ENCODE results near the genes GRIK1, KRTAP19-5, KRTAP20-3, KRTAP8-1, TIAM1 and OLIG1.

- PRO-cap, 8 experiments, result no peak in any of the 8 experiments
Measured at GRCh38 chr21:29939085-29940114, at the start of gene GRIK1. GRIK1 (minus strand) TSS chr21:29939996.

GRCh38 chr21:30501993-30502360 is at the start of gene KRTAP19-5:
KRTAP19-5 (minus strand) TSS chr21:30502141.
- PRO-cap, 8 experiments, result no peak in any of the 8 experiments

GRCh38 chr21:30642516-30642947 is at the start of gene KRTAP20-3:
KRTAP20-3 (plus strand) TSS chr21:30642864.
- PRO-cap, 8 experiments, result no peak in any of the 8 experiments

GRCh38 chr21:30813112-30813461 is at the start of gene KRTAP8-1:
KRTAP8-1 (minus strand) TSS chr21:30813274.
- PRO-cap, 8 experiments, result no peak in any of the 8 experiments

GRCh38 chr21:31132915-31133653 is 94.8 kb upstream of the KRTAP19-8 start:
- PRO-cap, 8 experiments, result no peak in any of the 8 experiments

- PRO-cap, 8 experiments, result peak in 2 of 8 experiments; most common plus-strand start chr21:31182320 (in 1); most common minus-strand start chr21:31182093 (in 1)
Measured at GRCh38 chr21:31182043-31182973, 144.0 kb upstream of the KRTAP19-8 start.

- PRO-cap, 8 experiments, result no peak in any of the 8 experiments
Measured at GRCh38 chr21:31185774-31186008, 147.4 kb upstream of the KRTAP19-8 start.

- PRO-cap, 8 experiments, result no peak in any of the 8 experiments
Measured at GRCh38 chr21:31268037-31268422, 76.0 kb downstream of the TIAM1 start.

- PRO-cap, 8 experiments, result peak in 4 of 8 experiments; most common minus-strand start chr21:31344199 (in 3)
Measured at GRCh38 chr21:31343368-31344756, at the start of gene TIAM1. TIAM1 (minus strand) TSS chr21:31344261.

- PRO-cap, 8 experiments, result no peak in any of the 8 experiments
Measured at GRCh38 chr21:31692101-31692772, 32.7 kb downstream of the SOD1 start.

GRCh38 chr21:31974383-31975016 is 101.7 kb downstream of the HUNK start:
- PRO-cap, 8 experiments, result no peak in any of the 8 experiments

- PRO-cap, 8 experiments, result no peak in any of the 8 experiments
Measured at GRCh38 chr21:32359609-32360103, 33.2 kb downstream of the URB1 start.

- PRO-cap, 8 experiments, result no peak in any of the 8 experiments
Measured at GRCh38 chr21:32360552-32361046, 32.2 kb downstream of the URB1 start.

DNA sequence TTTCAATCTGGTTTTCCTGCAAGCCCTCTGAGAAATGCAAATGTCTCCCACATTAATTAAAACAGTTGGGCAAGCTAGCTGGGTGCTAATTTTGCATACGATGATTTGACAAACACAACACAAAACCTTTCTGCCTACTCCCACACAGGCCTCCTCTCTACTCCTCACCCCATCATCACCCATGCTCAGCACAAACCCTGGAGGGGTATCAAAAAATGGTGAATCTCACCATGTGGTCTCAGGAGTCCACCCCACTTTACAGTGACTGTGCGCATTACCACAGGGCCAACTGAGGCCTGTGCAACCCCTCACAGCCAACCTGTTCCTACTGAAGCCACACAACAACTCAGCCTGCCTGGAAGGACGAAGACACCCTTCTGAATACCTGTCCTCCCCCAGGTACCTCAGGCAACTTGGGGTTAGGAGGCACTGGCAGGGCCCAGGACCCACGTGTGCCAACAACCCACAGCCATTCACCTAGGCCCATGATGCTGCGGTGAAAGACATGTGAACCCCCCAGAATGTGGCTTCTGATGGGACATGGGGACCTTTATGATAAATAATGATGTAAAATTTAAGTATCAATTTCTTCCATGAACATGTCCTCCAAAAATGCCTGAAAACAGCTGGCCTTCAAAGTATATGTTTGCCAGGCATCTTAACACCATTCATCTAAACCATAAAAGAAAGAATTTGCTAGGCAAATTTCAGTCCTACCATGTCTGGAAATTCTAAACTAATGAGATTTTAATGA is 27.1 kb downstream of the URB1 start:
- PRO-cap, 8 experiments, result no peak in any of the 8 experiments

DNA sequence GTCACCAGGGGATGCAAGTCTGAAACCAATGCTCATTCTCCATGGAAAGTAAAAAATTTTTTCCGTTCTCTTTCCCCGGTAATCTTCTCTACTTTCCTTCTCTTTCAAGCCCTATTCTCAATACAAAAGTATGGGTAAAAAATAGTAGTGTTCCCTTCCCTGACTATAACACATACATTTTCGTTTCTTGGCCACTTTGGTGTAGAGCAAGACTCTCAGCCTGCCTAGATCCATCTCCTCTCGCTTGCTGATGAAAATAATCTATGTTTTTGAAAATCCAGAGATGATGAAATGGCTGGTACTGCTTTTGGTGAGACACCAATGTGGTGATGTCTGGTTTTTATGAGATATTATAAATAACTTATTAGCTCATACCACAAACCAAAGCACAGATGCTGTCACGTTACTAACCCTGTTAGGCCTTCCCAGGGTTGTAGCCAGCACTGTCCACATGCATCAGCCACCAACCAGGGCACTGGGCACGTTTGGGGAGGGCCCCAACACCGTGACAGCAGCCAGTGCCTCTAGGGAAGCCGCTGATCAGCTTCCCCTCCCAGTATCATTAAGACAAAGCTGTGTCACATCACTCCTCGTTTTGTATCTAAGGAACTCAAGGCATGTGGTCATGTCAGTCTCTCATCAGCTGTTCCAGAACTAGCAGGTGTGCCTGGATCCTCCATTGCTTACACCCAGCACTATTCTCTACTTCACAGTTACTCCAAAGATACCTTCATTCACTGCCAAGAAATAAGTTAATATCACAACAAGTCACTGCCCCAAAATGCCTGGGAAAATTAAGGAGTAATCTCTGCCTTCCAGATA is 13.9 kb downstream of the URB1 start:
- PRO-cap, 8 experiments, result no peak in any of the 8 experiments

DNA sequence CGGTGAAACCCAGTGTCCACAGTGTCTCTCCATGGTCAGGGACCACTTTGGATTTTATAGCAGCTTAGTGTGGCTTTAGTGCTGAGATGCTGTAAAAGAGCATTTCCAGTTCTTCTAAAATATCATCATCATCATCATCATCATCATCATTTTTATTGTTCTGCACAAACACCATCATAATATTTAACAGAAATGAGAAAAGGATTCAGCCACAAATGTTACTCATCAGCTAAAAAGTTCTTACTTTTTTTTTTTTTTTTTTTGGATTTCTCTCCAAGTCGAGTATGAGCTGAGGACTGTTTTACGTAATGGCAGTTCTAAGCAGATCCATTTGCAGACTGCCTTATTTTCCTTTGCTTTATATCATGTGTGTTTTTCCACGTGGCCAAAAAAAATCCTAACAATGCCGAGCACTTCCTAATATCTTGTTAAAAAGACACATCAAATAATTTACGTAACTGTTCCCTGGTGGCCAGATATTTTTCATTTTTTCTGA is 62.8 kb downstream of the EVA1C start:
- PRO-cap, 8 experiments, result no peak in any of the 8 experiments

DNA sequence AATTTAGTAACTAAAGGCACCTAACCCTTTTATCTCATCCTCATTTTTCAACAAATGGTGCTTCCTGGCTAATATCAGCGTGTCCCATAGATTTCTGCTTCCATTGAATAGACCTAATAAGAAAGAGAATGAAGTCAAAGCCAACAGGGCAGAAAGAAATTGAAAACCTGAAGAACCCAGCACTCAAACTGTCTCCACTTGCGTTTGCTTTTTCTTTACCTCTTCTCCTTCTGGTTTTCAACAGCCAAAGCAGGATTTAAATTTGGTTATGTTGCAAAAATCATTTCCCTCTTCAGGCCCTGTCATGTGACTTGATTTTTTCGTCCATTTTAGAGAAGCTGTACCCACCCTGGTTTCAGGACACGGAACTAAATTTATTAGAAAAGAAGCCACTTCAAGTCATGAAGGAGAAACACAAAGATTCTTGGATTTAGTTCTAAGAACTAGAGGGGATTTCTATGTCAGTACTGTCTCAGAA is 965 bp upstream of the SYNJ1 start:
- PRO-cap, 8 experiments, result no peak in any of the 8 experiments

DNA sequence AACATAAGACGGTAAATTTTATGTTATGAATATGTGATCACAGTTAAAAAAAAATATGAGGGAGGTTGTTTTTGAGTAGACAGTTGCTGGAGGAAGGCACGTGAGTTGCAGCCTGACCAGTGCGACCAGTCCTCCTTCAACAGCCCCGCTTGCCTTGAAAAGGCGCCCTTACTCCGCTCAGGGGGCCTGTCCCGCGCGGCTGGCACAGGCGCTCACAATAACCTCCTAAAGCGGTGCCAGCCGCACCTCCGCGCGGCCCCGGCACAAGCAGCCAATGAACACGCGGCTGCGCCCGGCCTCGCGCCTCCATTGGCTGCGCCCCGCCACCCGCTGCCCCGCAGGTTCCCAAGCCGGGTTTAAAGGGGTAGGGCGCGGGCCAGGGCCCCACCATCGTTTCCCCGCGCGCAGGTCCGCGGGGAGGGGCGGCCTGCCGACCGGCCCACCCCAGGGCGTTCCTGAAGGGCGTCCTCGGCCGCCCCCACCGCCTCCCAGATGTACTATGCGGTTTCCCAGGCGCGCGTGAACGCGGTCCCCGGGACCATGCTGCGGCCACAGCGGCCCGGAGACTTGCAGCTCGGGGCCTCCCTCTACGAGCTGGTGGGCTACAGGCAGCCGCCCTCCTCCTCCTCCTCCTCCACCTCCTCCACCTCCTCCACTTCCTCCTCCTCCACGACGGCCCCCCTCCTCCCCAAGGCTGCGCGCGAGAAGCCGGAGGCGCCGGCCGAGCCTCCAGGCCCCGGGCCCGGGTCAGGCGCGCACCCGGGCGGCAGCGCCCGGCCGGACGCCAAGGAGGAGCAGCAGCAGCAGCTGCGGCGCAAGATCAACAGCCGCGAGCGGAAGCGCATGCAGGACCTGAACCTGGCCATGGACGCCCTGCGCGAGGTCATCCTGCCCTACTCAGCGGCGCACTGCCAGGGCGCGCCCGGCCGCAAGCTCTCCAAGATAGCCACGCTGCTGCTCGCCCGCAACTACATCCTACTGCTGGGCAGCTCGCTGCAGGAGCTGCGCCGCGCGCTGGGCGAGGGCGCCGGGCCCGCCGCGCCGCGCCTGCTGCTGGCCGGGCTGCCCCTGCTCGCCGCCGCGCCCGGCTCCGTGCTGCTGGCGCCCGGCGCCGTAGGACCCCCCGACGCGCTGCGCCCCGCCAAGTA is at the start of gene OLIG1:
Gene OLIG1, plus strand, starts transcription at position 387 of the 1,148 bp plus-strand sequence.
- PRO-cap, 8 experiments, result peak in 1 of 8 experiments; most common minus-strand start position 219 of the sequence (in 1)

GRCh38 chr21:33078794-33079355 is 8.9 kb downstream of the OLIG1 start:
- PRO-cap, 8 experiments, result peak in 6 of 8 experiments; most common plus-strand start chr21:33079242 (in 1); most common minus-strand start chr21:33079098 (in 5)

- PRO-cap, 8 experiments, result no peak in any of the 8 experiments
Measured at GRCh38 chr21:33232175-33233249, 2.8 kb downstream of the IFNAR2 start.

Measured in peripheral blood mononuclear cell (primary cell).